ENCODE measurements around a stretch of chr5.

CAGE:
- cytosol, long polyA minus RNA, result no peak
- cytosol, long polyA plus RNA, result no peak
- long polyA plus RNA, result no peak
- nucleus, long polyA minus RNA, result no peak
- nucleus, long polyA plus RNA, result no peak
Observed at GRCh38 chr5:79514472-79515146, 675 bp upstream of the HOMER1 start.

DNA sequence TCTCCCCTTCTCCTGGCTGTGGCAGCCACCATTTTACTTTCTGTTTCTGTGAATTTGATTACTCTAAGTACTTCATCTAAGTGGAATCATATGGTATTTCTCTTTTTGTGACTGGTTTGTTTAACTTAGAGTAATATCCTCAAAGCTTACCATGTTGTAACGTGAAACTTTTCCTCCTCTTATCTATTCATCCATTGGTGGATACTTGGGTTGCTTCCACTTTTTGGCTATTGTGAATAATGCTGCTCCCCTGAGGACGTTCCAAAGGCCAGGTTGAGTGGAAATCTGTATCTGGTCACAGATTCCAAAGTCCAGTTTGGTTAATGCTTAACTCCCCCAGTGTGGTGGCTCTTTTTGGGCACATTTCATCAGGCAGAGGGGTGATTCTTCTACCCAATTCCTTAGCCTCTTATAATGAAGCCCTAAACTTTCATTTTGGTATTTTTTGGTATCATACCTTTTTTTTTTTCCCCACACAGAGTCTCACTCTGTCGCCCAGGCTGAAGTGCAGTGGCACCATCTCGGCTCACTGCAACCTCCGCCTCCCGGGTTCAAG is 65.3 kb downstream of the CMYA5 start:
CAGE:
- cytosol, long polyA minus RNA, result no peak
- cytosol, long polyA plus RNA, result no peak
- long polyA plus RNA, result no peak
- nucleus, long polyA minus RNA, result no peak
- nucleus, long polyA plus RNA, result no peak

DNA sequence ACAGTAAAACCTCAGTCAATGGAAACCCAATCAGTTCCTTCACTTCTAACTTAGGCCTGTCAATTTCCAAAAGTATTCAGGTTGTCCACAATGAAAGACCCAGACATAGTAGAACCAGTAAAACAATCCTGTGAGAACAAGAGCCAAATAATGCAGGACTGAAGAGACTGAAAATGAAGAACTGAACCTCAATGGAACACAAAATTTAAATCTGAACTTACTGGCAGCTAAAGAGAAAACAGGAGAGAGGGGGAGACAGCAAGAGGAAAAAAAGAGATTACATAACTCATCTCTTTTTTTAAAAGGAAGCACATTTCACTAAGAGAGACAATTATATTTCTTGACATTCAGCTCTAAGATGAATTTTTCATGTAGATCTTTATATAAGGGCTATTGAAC is 85.7 kb downstream of the CMYA5 start:
CAGE:
- cytosol, long polyA minus RNA, result no peak
- cytosol, long polyA plus RNA, result no peak
- long polyA plus RNA, result no peak
- nucleus, long polyA minus RNA, result no peak
- nucleus, long polyA plus RNA, result no peak

GRCh38 chr5:79784245-79784611 is 94.6 kb downstream of the CMYA5 start:
CAGE:
- cytosol, long polyA minus RNA, result no peak
- cytosol, long polyA plus RNA, result no peak
- long polyA plus RNA, result no peak
- nucleus, long polyA minus RNA, result no peak
- nucleus, long polyA plus RNA, result no peak

GRCh38 chr5:79990111-79990571 is 921 bp downstream of the MTX3 start:
CAGE:
- cytosol, long polyA minus RNA, result no peak
- cytosol, long polyA plus RNA, result no peak
- long polyA plus RNA, result no peak
- nucleus, long polyA minus RNA, result no peak
- nucleus, long polyA plus RNA, result no peak

DNA sequence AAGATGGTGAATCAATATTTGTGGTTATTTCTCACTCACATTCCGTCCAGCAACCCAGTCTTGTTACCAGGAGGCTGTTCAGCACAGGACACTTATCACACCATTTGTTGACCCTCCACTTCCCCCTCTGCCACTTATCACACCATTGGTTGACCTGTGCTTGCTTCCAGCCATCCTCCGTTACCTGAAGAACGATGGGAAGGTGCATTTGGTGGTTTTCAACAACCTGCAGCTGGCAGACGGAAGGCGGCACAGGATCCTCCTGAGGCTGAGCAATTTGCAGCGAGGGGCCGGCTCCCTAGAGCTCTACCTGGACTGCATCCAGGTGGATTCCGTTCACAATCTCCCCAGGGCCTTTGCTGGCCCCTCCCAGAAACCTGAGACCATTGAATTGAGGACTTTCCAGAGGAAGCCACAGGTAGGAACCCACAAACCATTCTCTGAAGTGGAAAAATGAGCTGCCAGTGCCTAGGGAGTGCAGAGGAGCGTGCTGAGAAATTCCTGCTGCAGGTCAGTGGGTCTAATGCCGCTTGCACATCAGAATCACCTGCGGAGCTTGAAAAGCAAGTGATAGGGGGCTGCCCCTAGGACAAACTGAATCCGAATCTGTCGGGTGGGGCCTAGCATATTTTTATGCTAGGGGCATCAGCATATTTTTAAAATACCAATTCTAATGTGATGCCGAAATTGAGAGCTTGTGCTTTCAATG is 20.6 kb downstream of the THBS4 start:
CAGE:
- cytosol, long polyA minus RNA, result no peak
- cytosol, long polyA plus RNA, result no peak
- long polyA plus RNA, result no peak
- nucleus, long polyA minus RNA, result no peak
- nucleus, long polyA plus RNA, result no peak

DNA sequence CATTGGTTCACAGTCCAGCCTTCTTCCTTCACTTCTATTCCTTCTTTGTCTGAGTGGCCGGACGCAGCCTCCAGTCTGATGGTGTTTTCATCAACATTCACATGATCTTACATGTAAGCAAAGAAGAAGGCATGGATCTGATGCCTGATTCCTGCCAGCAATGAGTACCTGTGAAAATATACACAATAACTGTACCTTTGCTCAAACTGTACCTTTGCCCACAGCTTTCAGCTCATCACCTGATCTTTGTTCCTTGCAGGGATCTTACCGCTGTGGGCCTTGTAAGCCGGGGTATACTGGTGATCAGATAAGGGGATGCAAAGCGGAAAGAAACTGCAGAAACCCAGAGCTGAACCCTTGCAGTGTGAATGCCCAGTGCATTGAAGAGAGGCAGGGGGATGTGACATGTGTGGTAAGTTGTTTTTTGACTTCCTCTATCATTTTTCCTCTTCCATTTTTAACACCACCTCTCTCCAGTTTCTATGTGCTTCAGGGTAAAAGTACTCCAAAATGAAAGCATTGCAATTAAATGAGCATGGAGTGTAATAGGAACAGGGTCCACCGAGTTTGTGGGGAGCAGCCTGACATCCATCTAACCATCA is 32.7 kb downstream of the THBS4 start:
CAGE:
- cytosol, long polyA minus RNA, result no peak
- cytosol, long polyA plus RNA, result no peak
- long polyA plus RNA, result no peak
- nucleus, long polyA minus RNA, result no peak
- nucleus, long polyA plus RNA, result no peak

DNA sequence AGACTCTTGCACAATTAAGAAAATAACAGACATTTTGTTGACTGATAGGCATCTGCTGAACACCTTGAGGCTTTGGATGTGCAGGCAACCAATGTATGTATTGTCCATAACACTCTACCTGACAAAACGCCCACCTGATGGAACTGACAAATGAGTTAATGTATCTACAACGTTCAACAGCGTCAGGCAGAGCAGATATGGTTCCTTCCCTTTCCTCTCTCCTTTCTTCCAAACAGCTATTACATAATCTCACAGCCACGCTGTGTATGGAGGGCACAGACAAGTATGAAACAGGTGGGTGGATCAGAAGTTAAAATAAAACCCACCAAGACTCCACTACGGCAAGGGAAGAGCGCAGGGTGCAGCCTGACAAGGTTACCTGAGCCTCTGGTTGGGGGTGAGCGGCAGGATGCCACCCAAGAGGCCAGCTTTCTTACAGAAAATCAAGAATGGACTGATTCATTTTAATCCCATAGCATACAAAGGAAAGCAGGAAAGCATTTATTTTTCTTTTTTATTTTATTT is 105.9 kb downstream of the SERINC5 start:
CAGE:
- cytosol, long polyA minus RNA, result no peak
- cytosol, long polyA plus RNA, result no peak
- long polyA plus RNA, result no peak
- nucleus, long polyA minus RNA, result no peak
- nucleus, long polyA plus RNA, result no peak

CAGE:
- cytosol, long polyA minus RNA, result no peak
- cytosol, long polyA plus RNA, result no peak
- long polyA plus RNA, result no peak
- nucleus, long polyA minus RNA, result no peak
- nucleus, long polyA plus RNA, result no peak
Observed at GRCh38 chr5:80182795-80183638, 72.8 kb downstream of the SERINC5 start.

GRCh38 chr5:80254498-80254788 is 1.4 kb downstream of the SERINC5 start:
CAGE:
- cytosol, long polyA minus RNA, result no peak
- cytosol, long polyA plus RNA, result no peak
- long polyA plus RNA, result no peak
- nucleus, long polyA minus RNA, result no peak
- nucleus, long polyA plus RNA, result no peak

DNA sequence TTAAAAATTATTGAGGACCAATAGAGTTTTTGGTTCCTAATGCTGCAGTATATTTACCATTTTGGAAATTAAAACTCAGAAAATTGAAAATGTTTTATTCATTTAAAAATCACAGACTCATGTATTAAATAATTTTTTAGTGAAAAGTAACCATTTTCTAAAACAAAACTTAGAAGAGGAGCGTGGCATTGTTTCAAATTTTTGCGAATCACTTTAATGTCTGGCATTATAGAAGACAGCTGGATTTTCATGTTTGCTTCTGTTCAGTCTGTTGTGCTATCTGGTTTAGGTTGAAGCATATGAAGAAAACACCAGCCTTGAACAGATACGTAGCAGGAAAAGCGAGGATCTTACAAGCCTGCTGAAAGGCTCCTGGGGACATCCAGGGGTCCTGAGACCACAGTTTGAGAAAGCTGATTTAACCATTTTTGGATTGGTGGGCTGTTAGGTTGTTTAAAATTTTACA is 1.6 kb downstream of the ZFYVE16 start:
CAGE:
- cytosol, long polyA minus RNA, result no peak
- cytosol, long polyA plus RNA, result no peak
- long polyA plus RNA, result no peak
- nucleus, long polyA minus RNA, result no peak
- nucleus, long polyA plus RNA, result no peak

DNA sequence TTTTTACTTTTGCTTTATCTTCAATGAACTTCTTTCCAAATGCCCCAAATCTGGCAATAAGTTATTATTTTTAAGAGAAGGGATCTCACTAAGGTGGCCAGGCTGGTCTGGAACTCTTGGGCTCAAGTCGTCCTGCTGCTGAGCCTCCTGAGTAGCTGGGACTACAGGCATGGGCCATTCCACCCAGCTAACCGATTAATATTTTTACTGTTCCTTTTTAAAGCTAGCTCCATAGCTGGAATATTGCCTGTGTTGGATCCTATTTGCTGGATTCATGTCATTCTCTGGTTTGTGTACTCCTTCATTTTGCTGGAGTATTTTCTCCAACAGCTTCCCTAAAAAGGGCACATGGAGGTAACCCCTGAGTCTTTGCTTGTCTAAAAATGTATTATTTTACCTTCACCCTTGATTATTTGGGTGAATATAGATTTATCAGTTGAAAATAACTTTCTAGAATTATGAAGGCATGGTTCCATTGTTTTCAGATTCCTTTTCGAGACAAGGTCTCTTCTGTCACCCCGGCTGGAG is 27.5 kb upstream of the MSH3 start:
CAGE:
- cytosol, long polyA minus RNA, result no peak
- cytosol, long polyA plus RNA, result no peak
- long polyA plus RNA, result no peak
- nucleus, long polyA minus RNA, result no peak
- nucleus, long polyA plus RNA, result no peak

DNA sequence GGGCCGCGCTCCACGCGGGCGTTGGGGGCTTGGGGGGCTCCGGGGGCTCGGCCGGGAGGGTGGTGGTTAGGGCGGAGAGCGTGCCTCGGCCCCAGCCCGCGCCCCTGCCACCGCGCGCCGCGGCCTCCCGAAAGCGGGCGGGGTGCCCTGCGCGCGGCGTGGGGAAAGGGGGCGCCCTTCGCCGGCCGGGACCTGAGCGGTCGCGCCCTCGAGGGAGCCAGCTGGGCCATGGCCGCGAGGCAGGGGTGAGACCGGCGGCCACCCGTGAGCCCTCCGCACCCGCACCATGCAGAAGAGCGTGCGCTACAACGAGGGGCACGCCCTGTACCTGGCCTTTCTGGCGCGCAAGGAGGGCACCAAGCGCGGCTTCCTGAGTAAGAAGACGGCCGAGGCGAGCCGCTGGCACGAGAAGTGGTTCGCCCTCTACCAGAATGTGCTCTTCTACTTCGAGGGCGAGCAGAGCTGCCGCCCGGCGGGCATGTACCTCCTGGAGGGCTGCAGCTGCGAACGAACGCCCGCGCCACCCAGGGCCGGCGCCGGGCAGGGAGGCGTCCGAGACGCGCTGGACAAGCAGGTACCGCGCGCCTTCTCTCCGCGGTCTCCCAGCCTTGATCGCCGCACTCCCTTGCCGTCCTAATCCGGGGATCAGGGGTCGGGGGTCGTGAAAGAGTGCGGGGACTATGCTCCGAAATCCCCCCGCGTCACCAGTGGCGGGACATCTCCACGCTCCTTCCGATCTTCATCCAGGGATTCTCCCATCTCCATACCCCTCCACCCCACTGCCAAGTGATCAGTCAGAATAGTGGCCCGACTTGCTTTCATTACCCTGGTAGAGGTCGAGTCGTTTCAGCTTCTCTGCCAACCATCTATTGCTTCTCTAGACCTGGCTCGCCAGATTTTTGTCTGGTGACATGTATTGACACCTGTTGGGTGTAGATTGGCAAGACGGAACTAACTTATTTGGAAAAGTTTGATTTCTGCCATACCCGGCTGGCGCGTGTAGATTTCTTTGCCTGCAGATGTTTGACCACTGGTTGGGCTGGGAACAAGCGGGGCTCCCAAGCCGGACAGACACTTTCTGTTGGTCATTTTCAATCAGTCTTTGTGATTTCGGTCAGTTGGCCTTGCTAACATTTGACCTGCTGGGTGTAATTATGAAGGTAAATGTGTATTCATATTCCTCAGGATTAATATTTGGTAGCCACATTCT is 695 bp downstream of the RASGRF2 start:
CAGE:
- cytosol, long polyA minus RNA, result no peak
- cytosol, long polyA plus RNA, result no peak
- long polyA plus RNA, result no peak
- nucleus, long polyA minus RNA, result no peak
- nucleus, long polyA plus RNA, result no peak

DNA sequence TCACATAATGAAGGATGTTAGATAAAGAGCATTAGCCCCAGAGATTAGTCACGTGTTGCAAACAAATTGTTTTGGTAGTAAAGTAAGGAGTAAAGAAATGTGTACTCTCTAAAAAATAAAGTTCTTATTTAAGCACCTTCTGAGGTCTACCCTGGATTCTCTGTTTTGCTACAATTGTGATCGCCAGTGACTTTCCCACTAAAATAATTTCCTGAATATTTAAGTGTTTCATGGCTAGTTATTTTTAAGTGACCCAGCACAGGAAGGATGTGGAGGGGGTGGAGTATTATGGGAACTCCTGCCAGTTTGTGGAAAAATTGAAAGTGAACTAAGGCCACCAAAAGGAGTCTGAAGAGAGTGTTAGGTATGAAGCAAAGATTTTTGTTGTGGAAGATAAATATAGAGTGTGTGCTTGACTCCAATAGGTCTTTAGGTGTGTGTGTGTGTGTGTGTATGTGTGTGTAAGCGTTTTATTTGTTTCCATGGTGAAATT is 25.4 kb downstream of the RASGRF2 start:
CAGE:
- cytosol, long polyA minus RNA, result no peak
- cytosol, long polyA plus RNA, result no peak
- long polyA plus RNA, result no peak
- nucleus, long polyA minus RNA, result no peak
- nucleus, long polyA plus RNA, result no peak

CAGE:
- cytosol, long polyA minus RNA, result no peak
- cytosol, long polyA plus RNA, result no peak
- long polyA plus RNA, result no peak
- nucleus, long polyA minus RNA, result no peak
- nucleus, long polyA plus RNA, result no peak
Observed at GRCh38 chr5:81006975-81007525, 46.9 kb downstream of the RASGRF2 start.

GRCh38 chr5:81234680-81235698 is 1.9 kb downstream of the CKMT2 start:
CAGE:
- cytosol, long polyA minus RNA, result no peak
- cytosol, long polyA plus RNA, result no peak
- long polyA plus RNA, result no peak
- nucleus, long polyA minus RNA, result no peak
- nucleus, long polyA plus RNA, result no peak

CAGE:
- cytosol, long polyA minus RNA, result no peak
- cytosol, long polyA plus RNA, result no peak
- long polyA plus RNA, result no peak
- nucleus, long polyA minus RNA, result no peak
- nucleus, long polyA plus RNA, result no peak
Observed at GRCh38 chr5:81609353-81610148, 141.3 kb downstream of the SSBP2 start.

DNA sequence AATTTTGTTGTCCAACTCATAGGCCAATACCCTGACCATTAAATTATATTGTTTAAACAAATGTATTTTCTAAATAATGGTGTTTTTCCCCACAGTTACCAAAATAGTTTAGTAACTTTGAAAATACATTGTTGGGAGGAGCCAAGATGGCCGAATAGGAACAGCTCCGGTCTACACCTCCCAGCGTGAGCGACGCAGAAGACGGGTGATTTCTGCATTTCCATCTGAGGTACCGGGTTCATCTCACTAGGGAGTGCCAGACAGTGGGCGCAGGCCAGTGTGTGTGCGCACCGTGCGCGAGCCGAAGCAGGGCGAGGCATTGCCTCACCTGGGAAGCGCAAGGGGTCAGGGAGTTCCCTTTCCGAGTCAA is 135.0 kb downstream of the SSBP2 start:
CAGE:
- cytosol, long polyA minus RNA, result no peak
- cytosol, long polyA plus RNA, result no peak
- long polyA plus RNA, result no peak
- nucleus, long polyA minus RNA, result no peak
- nucleus, long polyA plus RNA, result no peak

GRCh38 chr5:81852282-81853384 is 101.7 kb upstream of the SSBP2 start:
CAGE:
- cytosol, long polyA minus RNA, result no peak
- cytosol, long polyA plus RNA, result no peak
- long polyA plus RNA, result no peak
- nucleus, long polyA minus RNA, result no peak
- nucleus, long polyA plus RNA, result no peak

CAGE:
- cytosol, long polyA minus RNA, result no peak
- cytosol, long polyA plus RNA, result no peak
- long polyA plus RNA, result no peak
- nucleus, long polyA minus RNA, result no peak
- nucleus, long polyA plus RNA, result no peak
Observed at GRCh38 chr5:81970960-81971596, 745 bp upstream of the ATG10 start.

All from keratinocyte (primary cell).